ENCODE measurements around a stretch of chr2.

GRCh38 chr2:47373366-47374211 lies 4.5 kb downstream of the EPCAM start:
- PRO-cap: no peak

- PRO-cap: no peak
Measured at GRCh38 chr2:47486932-47487700, 83.7 kb downstream of the KCNK12 start.

- PRO-cap: no peak
Measured at GRCh38 chr2:47696137-47696813, 86.7 kb upstream of the MSH6 start.

DNA sequence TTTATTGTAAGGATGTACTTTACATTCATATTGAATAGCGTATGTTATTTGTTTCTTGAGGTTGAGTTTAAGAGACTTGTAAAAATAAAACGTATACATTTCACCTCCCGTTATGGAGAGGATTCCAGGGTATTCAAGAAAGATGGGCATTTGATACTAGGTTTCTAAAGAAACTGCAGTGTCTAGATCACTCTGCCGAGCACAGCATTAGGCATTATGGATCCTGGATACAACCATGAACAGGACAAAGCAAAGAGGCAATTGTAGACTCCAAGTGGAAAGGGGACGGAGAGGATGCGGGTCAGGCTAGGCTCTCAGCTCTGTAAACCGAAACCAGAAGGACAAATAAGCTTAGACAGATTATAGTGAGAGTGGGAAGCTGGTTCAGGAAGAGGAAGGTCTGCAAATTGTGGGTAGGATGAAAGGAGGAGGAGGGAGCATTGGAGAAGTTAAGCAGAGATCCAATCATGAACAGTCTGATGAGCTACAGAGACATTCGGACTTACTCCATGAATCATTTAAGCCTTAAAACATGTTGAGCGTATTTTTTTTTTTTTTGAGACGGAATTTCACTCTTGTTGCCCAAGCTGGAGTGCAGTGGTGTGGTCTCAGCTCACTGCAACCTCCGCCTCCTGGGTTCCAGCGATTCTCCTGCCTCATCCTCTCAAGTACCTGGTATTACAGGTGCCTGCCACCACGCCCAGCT lies 3.0 kb downstream of the MSH6 start:
- PRO-cap: no peak

DNA sequence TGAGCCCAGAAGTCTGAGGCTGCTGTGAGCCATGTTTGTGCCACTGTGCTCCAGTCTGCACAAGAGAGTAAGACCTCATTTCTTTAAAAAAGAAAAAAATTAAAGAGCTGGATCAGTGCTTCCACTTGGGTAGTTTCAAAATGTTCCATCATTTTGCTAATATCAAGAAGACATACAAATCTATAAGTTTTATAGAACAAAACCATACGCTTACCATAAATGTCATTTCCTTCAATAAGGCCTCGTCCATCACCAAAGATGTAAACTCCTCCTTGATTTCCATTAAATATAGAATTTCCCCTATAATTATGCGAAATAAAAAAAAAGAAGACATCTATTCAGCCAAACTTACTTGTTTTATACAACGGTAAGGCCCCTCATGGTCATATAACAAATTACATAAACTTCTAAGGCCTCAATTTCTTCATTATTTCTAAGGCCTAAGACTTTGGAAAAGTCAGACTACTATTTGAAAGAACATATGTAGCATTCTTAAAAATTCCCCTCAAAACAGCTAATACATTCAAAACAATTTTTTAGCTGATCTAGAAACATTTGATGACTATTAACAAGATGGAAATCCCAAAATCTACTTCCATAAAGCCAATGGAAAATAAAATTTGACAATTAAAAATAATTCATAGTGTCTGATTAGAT lies 39.2 kb downstream of the MSH6 start:
- PRO-cap: no peak

DNA sequence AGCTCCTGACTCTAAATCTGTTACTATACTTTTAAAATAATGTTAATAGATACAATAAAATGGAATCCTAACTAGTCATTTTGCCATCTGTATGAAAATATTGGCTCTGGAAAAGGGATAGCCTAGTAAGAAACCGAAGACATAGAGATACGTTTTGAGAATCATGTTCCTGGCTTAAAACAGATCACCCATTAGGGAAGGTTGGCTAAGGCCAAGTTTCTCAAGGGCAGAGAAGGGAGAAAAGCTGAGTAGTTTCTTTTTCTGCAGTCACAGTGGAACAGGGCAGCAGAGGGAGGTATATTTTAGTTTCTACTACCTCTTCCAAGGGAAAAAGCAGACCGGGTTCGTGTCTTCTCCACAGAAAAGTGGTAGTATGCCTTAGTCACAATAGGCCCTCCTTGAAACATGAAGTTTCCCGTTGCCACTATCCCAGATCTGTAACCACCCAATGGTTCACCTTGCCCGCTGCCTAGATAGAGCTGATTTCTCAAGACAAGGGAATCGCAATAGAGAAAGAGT lies 100.4 kb upstream of the FOXN2 start:
- PRO-cap: no peak

- PRO-cap: no peak
Measured at GRCh38 chr2:48248558-48248974, 65.9 kb upstream of the FOXN2 start.

DNA sequence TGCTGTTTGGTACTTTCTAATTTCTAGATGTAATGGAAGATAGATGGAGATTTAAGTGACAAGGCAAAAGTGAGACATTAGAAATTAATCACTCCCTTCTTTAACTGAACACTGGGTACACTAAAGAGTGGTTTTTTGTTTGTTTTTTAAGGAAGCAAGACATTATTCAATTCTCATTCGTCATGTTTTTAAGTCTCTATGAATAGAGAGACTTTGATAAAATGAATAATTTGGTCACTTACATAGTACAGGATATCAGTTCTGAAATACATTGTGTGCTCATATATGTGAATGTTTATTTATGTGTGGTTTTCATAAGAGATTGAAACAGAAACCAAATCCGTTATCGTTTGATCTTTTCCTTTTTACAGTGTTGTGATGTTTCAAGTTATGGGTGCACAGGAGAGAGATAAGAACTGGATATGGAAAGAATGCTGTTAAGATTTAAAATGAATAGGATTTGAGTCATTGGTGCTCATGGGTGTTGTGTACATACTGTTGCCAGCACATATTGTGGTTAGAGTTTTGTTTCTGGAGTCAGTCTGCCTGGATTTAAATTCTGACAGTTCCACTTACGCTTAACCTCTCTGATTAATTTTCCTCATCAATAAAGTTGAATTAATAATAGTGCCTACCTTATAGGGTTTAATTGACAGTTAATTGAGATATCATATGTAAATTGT lies 29.6 kb downstream of the FOXN2 start:
- PRO-cap: no peak

GRCh38 chr2:48448116-48448766 lies 7.7 kb downstream of the PPP1R21 start:
- PRO-cap: no peak

DNA sequence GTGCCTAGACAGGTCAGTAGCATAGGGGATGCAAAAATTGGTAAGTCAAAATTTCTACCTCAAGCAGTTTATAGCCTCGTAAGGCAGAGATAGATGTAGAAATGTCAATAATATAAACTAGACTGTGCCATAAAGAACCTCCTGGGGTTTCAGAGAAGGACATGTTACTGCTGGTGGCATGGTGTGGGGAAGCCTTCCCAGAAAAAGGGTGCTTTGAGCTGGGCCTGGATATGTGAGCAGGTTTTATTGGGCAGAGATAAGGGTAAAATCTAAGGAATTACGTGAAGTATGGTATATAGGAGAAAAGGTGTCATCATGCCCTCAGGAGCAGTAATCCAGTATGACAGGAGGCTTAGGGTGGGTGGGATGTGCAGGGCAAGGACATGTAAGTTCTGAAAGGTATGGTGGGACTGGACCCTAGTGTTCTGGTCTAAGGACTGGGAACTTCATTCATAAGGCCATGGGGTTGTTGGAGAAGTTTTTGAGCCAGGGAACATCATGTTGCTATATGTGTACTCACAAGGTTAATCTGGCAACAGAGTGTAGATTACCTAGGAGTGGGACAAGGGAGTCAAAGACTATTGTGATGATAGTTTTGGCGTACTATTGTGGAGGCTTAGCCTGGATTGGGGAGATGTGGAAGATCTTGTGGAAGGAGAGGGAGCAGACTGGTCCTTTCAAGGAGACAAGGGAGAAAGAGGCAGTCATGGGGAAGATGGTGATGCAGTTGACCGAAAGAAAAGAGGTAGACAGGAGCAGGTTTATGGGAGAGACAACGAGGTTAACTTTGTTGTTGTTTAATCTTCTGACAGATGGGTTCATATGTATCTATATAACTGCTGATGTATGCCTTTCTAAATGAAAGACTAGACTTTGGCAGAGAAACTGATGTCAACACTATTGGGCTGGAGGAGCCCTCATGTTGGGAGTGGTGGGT lies 22.0 kb downstream of the PPP1R21 start:
- PRO-cap: no peak

- PRO-cap: no peak
Measured at GRCh38 chr2:48528948-48529644, 858 bp upstream of the STON1 start.

DNA sequence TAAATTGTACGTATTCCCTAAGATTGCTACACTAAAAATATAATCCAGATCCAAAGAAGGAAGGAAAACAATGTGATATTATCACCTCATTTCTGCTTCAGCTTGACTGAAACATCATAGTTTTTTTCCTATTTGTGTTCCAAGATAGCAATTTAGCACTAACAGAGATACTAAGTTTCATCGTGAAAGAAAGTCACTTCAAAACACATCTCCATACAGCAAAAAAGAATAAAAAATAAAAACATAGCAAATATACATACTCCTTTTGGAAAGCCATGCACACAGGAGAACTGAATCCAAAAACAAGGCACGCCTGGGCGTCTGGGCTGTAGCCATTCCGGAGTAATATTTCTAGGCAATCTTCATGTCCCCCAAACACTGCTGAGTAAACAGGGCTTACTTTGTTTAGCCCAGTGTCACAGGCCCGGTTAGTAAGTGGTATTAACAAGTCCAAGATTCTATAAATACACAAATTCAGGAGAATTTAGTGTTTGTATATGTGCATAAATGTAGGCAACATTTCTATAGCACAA lies 53.4 kb upstream of the CHAC2 start:
- PRO-cap: no peak

DNA sequence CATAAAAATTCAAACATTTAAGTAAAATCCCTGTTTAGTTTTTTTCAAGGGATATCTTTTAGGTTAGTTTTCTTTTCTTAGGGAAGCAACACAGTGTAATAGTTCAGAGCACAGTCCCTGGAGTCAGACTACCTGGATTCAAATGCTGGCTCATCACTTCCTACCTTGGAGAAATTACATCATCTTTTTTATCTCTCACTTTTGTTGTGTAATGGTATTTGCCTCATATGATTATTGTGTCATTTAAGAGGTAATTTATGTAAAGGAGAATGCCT lies 26.2 kb downstream of the ERLEC1 start:
- PRO-cap: no peak

- PRO-cap: no peak
Measured at GRCh38 chr2:53936104-53936872, 34.5 kb downstream of the PSME4 start.

GRCh38 chr2:54377786-54378038 lies 47.0 kb downstream of the C2orf73 start:
- PRO-cap: no peak

GRCh38 chr2:54469670-54470001 lies 13.5 kb downstream of the SPTBN1 start:
- PRO-cap: no peak

DNA sequence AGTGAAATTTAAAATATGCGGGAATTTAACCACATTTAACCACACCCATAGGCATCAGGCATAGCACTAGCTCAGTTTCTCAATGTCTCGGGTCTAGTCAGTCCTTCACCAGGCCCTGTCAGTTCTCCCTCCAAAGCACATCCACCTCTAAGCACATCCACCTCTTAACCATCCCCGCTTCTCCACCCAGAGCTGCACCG lies 68.1 kb downstream of the SPTBN1 start:
- PRO-cap: no peak

DNA sequence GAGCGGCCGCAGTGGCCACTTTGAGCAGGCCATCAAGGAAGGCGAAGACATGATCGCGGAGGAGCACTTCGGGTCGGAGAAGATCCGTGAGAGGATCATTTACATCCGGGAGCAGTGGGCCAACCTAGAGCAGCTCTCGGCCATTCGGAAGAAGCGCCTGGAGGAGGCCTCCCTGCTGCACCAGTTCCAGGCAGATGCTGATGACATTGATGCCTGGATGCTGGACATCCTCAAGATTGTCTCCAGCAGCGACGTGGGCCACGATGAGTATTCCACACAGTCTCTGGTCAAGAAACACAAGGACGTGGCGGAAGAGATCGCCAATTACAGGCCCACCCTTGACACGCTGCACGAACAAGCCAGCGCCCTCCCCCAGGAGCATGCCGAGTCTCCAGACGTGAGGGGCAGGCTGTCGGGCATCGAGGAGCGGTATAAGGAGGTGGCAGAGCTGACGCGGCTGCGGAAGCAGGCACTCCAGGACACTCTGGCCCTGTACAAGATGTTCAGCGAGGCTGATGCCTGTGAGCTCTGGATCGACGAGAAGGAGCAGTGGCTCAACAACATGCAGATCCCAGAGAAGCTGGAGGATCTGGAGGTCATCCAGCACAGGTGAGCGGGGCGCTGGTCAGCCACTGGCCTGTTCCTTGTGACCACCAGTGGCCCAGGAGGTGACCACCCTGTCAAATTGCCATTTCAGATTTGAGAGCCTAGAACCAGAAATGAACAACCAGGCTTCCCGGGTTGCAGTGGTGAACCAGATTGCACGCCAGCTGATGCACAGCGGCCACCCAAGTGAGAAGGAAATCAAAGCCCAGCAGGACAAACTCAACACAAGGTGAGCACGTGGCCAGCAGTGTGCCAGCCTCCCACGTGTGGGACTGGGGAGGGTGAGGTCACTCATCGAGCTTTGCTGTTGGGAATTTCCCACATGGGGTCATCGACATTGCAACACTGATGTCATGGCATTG lies 94.0 kb upstream of the EML6 start:
- PRO-cap: no peak

DNA sequence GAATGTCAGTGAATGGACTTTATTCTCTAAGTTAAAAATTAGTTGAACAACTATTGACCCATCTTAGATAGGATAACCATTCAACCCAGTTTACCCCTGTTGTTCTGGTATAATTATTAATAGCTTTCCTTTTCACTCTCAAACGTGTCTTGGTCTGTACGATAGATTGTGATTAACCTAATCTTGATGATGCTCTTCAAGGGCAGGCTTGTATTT lies 148.9 kb downstream of the RTN4 start:
- PRO-cap: no peak

DNA sequence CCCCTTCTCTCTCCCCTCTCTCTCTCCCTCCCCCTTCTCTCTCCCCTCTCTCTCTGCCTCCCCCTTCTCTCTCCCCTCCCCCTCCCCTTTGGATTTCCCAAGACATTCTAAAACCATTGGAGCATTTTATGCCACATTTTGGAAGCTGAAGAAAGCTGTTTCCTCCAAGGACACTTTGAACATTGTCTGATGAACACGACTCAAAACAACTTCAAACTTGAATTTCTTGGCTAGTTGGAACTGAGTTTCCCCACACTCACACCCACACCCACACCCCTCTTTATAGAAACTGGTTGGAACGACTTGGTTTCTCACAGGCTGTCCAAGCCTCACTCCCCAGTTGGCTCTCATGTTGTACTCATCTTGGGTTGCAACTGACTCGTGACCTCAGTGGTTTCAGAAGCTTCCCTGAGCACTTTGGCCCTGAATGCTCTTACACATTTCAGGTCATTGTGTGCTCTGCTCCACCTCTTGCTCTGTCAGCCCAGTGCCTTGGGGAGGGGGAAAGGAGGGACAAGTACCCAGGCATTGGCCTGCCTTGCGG lies 105.0 kb downstream of the RTN4 start:
- PRO-cap: no peak

Data from anterior vena cava (tissue), 1 donor.